GM06990 (cell line): ENCODE measurements around the genes FAM110A, SNPH, NSFL1C, SIRPG and SIRPA.

DNA sequence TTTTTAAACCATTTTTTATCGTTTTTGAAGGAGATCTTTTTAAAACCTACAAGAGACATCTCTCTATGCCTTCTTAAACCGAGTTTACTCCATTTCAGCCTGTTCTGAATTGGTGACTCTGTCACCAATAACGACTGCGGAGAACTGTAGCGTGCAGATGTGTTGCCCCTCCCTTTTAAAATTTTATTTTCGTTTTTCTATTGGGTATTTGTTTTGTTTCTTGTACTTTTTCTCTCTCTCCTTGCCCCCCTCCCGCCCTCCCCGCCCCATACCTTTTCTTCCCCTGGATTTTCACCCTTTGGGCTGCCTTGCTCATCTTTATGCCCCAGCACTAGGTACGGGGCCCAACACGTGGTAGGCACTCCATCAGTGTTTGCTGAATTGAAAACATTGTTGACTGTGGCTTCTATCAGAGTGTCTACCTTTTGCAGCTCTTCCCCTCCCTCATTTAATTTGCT lies 1.5 kb downstream of the ZCCHC3 start:
- RRBS, result no CpG with 5 or more reads among the region's 10 CpGs

GRCh38 chr20:327219-327730 lies 1.9 kb downstream of the SOX12 start:
- RRBS, result 14% methylated on average over 22 of the region's 38 CpGs

DNA sequence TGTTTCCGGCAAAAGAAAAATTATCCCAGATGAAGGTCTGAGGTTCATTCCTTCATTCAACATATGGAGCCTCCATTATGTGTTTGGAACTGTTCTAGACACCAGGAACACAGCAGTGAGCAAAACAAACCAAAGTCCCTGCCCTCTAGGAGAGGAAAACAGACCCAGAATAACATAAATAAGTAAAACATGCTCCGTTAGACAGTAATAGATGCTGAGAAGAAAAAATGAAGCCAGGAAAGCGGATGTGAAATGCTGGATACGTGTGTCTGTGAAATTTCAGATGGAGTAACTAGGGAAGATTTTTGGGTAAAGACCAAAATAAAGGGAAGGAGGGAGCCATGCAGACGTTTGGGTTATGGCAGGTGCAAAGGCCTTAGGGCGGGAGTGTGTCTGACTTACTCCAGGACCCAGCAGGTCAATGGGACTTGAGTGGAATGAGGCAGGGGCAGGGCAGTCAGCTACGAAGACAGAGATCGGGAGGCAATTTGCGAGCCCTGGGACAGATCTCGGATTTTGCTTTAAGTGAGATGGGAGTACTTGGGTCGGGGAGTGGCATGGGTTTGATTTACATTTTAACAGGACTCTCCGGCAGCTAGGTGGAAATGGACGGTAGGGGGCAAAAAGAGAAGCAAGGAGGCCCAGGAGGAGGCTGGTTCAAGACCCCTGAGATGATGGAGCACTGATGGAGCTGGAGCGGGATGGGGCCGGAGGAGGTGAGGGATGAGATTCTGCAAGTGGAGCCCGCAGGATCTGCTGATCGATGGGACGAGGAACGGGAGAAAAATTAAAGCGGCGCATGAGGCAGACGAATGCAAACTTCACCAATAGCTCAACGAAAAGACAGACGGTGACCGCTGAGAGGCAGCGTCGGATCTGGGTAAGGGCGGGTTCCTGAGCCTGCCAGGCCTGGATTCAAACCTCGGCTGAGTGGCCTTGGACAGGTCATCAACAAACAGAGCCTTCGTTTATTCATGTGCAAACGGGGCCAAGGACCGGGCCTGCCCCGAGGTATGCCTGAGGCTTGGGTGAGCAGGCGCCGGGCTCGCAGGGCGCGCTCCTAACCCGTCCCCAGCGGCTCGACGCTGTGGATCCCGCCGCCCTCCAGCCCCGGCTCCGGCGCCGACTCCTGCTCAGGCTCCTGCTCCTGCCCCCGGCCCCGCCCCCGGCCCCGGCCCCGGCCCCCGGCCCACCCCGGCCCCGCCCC lies 904 bp upstream of the RBCK1 start:
- RRBS, result 3% methylated on average over 15 of the region's 56 CpGs

DNA sequence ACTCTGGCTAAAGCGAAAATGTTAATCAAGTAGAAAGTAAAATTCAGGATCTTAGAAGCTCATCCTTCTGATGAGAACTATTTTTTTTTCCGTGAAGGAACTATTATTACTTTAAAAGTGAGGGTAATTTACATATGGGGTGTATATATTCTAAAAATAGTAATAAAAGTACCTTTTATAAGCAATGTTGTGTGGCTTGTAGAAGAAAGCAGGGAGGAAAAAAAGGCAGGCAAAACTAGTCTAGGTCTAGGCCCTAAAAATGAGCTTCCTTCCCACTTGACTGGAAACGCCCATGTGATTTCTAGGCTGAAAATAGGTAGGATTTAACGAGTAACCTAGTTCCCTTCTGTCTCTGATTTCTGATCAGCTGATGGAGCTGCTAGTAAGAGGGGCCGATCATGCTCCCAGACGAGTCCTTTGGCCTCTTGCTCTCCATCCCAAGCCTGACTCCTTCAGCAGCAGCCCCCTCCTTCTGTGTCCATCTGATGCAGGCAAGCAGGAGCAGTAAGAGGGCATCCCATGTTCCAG lies 24.6 kb downstream of the TBC1D20 start:
- RRBS, result no CpG with 5 or more reads among the region's 6 CpGs

DNA sequence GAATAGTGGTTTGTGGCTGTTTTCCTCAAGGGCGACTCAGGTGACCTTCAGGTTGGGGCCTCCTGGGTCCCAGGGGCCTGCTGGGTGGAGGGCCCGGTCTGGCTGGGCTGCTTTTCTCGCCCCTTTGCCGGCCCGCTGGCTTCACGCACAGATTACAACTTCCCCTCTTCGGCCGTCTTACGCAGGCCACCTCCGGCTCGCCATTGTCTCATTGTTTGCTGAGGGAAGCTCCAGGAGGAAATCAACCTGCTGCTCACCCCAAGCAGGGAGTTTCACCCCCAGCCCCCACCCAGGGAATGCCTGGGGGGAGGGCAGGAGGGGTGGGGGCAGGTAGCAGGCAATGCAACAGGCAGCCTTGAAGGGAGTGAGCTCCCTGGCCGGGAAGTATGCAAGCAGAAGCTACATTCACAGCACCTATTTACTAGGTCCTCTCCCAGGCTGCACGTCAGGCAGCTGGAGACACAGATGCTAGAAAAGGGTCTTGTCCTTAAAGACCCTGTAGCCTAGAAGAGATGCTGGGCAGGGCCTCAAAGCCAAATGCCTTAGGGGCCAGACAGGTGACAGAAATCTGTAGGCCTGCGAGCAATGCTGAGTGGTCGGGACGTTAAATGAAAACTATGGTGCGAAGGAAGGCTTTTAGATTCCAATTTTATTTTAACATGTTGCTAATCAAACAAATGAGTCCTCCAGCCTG lies 31.1 kb upstream of the CSNK2A1 start:
- RRBS, result 60% methylated on average over 7 of the region's 17 CpGs

DNA sequence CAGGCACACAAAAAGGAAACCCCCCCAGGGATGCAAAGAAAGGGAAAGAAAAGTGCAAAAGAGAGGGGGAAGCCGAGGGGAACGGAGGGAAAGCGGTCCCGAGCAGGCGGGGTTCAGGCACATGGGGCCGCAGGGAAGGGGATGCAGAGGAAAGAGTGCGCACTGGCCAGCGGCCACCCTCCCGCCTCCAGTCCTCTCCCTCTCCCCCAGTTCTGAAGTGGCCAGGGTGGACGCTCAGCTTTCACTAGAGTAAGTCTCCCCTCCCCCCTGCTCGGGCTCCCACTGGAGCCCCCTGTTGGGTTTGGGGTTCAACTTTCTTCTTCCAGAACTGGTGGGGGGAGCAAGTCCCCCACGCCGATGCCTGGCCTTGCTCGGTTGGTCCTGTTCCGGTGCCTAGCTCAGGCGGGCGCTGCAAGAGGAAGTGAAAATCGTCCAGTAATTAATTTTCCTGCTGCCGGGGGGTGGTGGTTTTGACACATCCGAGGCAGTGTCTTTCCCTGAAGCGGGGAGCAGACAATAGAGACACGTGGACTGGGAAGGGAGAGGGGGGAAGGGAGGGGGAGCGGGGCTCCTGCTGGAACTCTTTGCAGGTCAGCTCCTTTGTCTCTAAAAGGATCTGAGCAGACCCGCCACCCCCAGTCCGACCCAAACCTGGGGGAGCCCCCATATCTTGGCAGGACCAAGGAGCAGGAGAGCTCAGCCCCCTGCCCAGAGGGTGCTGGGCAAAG lies 798 bp upstream of the SCRT2 start:
- RRBS, result 6% methylated on average over 5 of the region's 25 CpGs

DNA sequence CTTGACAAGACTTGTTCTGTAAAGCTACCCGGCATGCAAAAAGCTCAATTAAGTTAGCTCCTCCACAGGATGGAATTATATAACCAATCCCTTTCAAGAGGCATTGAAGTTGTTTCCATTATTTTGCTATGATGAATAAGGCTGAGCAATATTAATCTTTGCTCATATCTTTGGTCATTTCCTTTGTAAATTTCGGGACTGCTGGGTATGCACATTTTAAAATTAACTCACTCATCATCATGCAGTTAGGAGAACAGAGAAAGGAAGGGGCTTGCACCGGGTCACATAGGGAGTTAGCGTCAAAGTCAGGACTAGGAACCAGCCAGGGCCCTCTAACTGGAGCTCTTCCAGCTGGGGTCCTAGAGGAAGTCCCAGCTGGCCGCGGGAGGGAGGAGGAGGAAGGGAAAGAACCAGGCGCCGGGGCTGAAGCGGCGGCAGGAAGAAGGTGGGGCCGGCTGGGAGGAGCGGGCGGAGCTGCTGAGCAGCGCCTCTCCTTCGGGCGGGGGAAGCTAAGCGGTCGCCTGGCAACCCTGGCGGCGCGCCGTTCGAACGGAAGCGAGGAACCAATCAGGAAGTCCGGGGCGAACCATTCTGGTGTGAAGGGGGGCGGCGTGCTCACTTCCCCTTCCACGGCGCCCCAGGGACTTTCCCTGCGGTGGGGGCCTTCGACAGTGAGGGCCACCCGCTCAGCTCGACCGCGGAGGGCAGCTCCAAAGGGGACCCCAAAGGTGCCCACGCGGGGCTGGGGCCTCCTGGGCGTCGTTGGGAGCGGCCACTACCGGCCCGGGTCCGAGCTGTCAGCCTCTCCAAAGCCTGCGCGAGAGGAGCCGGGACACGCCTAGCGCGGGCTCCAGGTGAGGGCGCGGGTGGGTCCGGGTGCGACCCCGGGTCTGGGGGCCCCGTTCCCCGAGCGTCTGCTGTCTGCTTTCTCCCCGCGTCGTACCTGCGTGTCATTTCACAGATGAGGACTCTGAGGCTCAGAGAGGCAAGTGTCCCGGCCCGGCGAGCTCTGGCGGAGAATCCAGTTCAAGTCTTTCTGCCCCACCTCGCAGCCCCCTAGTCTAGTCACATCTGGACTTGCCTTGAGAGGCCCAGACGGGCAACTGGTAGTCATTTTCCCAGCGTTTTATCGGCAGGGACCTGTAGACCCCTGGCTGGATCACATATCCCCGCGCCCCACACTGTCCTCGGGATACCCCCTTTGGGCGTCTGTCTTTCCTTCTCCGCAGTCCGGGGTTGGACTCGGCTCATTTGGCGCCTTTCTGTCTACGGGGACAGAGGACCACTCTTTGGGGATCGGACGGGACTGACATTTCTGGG lies at the start of gene FAM110A:
TSS of gene FAM110A (plus strand) at position 618 of the 1,320 bp plus-strand sequence.
- RRBS, result 7% methylated on average over 16 of the region's 82 CpGs

GRCh38 chr20:1118256-1118533 lies 207 bp upstream of the PSMF1 start:
- RRBS, result 3% methylated on average over 10 of the region's 19 CpGs

GRCh38 chr20:1186718-1187301 lies 2.0 kb upstream of the TMEM74B start:
- RRBS, result no CpG with 5 or more reads among the region's 9 CpGs

DNA sequence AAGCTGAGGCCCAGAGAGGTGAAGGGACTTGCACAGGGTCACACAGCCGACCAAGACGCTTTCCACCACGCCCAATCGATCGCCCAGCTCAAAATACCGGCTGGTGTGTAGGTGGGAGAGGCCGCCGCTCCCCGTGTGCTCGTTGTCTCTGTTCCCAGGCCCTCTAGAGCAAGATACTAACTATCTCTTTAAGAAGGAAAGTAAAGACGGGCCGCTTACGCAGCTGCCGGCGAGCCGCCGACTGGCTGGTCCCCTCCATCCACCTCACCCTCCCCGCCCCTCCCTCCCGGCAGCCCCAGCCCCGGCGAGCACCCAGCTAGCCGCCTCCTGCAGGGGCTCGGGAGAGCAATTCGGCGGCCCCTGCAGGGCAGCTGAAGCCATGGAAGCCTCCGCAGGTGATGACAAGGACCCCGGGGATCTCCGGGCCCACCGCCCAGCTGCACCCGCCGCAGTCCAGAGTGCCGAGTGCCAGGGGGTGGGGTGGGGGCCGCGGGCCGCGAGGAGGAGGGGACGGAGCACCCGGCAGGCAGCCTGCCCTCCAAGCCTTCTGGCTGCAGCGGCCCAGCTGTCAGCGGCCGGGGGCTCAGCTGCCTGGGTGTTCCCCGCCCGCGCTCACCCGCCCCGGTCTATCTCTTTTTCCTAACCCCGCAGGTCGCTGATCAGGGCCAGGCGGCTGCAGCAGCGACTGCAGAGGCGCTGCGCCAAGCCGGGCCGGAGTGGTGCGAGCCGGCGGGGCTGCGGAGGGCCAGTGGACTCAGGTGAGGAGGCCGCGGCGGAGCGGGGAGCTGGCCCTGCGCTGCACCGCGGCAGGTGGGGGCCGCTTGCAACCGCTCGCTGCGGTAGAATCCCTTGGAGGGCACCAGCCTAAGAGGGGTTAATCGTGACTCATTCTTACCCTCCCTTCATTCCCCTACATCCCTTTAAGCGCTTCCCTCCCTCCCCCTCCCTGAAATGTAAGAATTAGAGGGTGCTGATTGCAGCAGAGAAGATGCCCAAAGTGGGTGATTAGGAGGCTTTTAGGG lies at the start of gene SNPH:
TSS of gene SNPH (plus strand) at position 292 of the 1,022 bp plus-strand sequence.
- RRBS, result 4% methylated on average over 35 of the region's 71 CpGs

DNA sequence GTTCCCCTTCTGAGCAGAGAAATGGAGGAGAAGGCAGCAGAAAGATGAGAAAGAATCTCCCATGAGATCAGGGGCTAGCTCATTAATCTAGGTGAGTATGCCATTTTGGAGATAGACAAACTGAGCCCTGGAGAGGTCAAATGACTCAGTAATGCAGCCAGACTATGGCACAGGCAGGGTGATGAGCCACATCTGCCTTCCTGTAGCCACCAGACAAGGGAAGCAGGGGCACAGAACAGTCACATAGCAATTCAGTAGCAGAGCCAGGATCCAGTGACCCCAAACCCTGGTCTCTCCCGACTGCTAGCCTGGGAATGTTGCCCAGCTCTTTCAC lies 7.2 kb upstream of the SDCBP2 start:
- RRBS, result no CpG with 5 or more reads among the region's 1 CpG

GRCh38 chr20:1385666-1386515 lies 7.0 kb downstream of the FKBP1A start:
- RRBS, result no CpG with 5 or more reads among the region's 5 CpGs

DNA sequence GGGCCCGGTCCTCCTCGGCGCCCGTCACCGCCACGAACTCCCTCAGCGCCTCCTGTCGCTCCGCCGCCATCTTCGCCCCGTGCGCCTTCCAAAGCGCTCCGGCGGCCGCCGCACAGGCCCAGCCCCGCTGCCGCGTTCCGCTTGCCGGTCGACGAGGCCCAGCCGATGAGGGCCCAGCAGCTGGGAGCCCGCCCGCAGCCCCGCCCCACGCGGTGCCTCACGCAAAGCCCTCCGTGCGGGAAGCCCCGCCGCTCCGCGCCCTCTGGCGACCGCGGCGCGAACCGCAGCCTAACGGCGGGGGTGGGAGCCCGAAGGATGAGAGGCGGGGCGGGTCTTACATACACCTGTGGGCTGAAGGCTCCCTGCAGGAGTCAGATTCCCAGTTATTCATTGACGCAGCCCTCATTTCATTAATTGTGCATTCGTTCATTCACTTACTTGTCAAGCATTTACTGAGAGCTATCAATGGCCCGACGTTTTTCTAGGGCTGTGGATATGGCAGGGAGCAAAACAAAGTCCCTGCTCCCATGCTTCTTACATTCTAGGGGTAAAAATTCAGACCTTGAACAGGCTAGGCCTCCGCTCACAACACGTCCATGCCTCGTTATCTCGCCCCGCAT lies at the start of gene NSFL1C:
TSS of gene NSFL1C (minus strand) at position 95 of the 620 bp plus-strand sequence.
- RRBS, result 4% methylated on average over 19 of the region's 58 CpGs

DNA sequence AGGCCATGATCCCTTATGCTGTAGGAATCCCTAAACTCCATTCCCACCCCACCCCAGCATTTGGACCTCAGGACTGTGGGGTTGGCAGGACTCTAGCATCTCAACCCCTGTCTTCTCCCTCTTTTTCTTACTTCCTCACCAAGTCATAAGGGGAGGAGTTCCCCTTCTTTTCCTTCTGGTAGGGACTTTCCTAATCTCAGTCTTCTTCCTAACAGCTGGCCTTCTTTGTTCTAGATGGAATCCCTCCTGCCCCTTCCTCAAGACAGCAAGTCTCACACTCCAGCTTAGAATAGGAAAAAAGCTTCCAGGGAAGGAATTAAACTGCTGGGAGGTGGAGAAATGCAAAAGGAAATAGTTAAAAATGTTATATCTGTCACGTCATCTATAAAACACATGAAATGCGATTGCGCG lies 2.4 kb upstream of the SIRPB2 start:
- RRBS, result no CpG with 5 or more reads among the region's 4 CpGs

DNA sequence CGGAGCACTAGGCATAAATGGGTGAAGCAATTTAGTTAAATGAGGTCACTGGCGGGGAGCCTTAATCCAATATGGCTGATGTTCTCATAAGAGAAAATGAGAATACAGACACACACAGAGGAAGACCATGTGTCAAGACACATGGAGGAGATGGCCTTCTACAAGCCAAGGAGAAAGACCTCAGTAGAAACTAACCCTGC lies 714 bp downstream of the SIRPG start:
- RRBS, result no CpG with 5 or more reads among the region's 2 CpGs

DNA sequence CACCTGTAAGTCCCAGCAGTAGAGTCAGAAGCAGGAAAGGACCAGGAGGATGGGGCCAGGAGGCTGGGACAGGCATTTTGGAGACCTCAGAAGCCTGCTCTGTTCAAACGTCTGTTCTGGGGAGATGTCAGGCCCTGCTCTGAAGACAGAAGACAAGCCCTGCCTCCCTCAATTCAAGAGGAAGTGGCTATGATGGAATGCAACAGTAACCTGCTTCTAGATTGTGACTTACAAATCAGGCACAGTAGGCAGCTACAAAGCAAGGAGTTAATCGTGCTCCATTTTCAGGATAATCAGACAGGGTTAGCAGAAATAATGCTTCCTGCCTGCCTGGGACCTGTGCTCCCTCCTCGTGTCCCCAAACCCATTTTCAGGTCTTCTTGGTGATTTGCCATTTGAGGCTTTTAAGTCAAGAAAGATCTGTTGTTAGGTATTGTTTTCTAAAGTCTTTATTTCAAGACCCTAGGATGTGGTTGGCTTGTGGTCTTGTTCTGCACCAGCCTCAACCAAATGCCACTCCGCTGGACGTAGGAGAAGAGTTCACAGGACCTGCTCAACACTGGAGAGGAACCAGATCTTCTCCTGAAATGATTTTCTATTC lies at the start of gene SIRPG:
TSS of gene SIRPG (minus strand) at position 141 of the 601 bp plus-strand sequence.
- RRBS, result no CpG with 5 or more reads among the region's 5 CpGs

GRCh38 chr20:1776391-1777774 lies 118.3 kb upstream of the SIRPA start:
- RRBS, result 3% methylated on average over 14 of the region's 54 CpGs

DNA sequence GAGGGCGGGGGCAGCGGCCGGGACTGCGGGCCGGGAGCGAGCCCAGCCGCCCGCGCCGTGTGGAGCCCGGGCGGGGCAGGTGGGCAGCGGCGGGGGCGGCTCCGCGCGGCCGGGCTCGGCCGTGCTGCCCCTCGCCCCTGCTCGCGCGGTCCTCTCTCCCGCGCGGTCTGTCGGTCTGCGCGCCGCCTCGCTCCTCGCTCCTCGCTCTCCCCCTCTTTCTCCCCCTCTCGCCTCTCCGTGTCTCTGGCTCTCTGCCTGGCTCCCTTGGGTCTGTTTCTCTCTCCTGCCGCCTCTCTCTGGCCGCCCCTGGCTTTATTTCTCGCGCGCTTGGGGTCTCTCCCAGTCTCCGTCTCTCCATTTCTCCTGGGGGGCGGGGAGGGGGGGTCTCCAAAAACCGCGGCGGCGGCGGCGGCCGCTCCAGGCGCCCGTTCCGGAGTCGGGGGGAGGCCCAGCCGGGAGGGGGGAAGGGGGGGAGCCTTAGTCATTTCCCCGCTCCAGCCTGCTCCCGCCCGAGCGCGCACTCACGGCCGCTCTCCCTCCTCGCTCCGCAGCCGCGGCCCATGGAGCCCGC lies at the start of gene SIRPA:
TSS of gene SIRPA (plus strand) at position 520 of the 571 bp plus-strand sequence.
- RRBS, result 3% methylated on average over 15 of the region's 68 CpGs

- RRBS, result no CpG with 5 or more reads among the region's 2 CpGs
Measured at GRCh38 chr20:1902399-1902701, 7.1 kb downstream of the SIRPA start.